ENCODE measurements around a stretch of chr10.

GRCh38 chr10:88932877-88933725 lies 19.5 kb downstream of the ACTA2 start:
- PRO-cap = no peak
- RAMPAGE, long total RNA = no peak

GRCh38 chr10:88943948-88944495 lies 8.6 kb downstream of the ACTA2 start:
- PRO-cap = no peak
- RAMPAGE, long total RNA = no peak

DNA sequence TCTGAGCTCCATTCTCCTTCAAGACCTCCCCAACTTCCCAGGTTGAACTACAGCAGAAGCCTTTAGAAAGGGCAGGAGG lies 427 bp upstream of the FAS start:
- PRO-cap = no peak
- RAMPAGE, long total RNA = no peak

GRCh38 chr10:89412457-89412804 lies 1.9 kb upstream of the IFIT5 start:
- PRO-cap = unidirectional peak, plus-strand start at chr10:89412519
- RAMPAGE, long total RNA = no peak

GRCh38 chr10:89478067-89478473 lies 57.3 kb downstream of the SLC16A12 start:
- PRO-cap = no peak
- RAMPAGE, long total RNA = no peak

GRCh38 chr10:89478474-89479166 lies 56.8 kb downstream of the SLC16A12 start:
- PRO-cap = no peak
- RAMPAGE, long total RNA = no peak

GRCh38 chr10:89494495-89495023 lies 40.8 kb downstream of the SLC16A12 start:
- PRO-cap = no peak
- RAMPAGE, long total RNA = no peak

GRCh38 chr10:89668941-89669377 lies 23.9 kb upstream of the PANK1 start:
- PRO-cap = no peak
- RAMPAGE, long total RNA = no peak

DNA sequence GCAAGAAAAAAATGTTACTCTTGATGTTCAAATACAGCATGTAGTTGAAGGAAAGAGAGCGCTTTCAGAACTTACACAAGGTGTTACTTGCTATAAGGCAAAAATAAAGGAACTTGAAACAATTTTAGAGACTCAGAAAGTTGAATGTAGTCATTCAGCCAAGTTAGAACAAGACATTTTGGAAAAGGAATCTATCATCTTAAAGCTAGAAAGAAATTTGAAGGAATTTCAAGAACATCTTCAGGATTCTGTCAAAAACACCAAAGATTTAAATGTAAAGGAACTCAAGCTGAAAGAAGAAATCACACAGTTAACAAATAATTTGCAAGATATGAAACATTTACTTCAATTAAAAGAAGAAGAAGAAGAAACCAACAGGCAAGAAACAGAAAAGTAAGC lies 36.8 kb downstream of the KIF20B start:
- PRO-cap = no peak
- RAMPAGE, long total RNA = no peak

DNA sequence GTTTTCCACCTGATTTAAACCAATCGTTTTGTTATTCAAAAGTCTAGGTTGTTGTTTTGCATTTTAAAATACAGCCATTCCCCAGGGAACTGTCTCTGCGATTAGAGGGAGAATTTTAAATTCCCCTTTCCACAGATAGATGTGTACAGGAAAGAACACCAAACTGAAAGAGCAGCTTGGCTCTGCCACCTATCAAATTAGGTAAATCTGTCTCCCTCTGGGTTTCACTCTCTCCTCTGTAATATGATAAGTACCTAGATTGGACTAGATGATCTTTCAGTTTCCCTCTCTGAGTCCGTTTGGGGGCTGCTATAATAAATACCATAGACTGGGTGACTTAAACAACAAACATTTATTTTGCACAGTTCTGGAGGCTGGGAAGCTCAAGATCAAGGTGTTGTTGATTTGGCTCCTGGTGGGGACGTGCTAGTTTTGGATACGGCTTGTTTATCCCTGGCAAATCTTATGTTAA lies 186.0 kb downstream of the KIF20B start:
- PRO-cap = no peak
- RAMPAGE, long total RNA = no peak

DNA sequence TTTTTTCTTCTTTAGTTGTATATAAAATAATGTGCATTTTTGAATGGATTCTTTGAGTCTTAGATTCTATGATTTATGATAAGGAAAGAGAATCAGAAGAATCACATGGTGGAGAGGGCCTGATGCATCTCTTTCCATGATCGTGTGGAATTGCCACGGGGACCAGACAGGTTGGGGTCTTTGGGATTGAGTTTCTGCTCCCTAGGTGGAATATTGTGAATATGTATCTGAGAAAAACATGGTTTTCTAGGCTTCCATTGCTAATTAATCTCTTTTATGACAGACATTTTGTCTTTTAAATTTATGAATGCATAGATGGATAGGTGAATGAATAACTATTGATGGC lies 444.1 kb downstream of the KIF20B start:
- PRO-cap = no peak
- RAMPAGE, long total RNA = no peak

GRCh38 chr10:90913681-90914253 lies 7.1 kb downstream of the ANKRD1 start:
- PRO-cap = no peak
- RAMPAGE, long total RNA = no peak

DNA sequence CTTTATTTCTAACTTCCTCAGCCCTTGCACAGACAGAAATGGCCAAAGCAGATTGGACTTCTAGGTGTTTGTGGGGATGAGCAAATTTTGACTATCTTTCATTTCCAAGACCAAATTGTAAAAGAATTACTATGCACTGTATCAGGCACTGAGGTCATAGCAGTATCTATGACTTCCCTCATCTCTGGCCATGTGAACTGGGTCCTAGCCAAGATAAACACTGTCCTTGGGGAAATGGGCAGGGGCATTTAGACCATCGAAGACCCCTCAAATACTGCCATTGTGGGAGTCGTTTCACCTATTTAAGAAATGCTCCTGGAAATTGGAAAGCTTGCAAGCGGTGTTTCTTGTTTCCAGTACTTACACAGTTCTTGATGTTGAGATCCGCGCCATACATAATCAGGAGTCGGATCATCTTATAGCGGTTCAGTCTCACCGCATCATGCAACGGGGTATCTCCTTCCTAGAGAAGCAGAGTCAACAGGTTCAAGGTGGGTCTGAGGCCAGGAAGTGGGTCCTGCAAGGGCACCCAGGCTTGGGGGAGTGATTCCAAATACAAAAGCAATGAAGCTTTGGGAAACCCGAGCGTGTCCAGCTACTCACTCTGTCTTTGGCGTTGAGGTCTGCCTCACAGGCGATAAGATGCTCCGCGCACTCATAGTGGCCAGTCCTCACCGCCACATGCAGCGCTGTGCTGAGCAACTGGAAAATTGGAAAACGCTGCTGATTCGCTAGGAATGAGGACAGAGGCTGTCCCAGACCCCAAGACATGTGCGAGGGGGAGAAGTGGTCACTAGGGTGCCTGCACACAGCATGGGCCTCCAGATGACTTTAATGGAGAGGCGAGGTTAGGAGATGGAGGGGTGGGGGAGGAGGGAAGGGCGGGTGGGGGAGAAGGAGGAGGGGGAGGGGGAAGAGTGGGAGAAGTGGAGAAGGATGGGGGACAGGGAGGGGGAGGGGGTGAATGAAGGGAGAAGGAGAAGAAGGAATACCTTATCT lies 5.4 kb downstream of the ANKRD1 start:
- PRO-cap = no peak
- RAMPAGE, long total RNA = no peak

DNA sequence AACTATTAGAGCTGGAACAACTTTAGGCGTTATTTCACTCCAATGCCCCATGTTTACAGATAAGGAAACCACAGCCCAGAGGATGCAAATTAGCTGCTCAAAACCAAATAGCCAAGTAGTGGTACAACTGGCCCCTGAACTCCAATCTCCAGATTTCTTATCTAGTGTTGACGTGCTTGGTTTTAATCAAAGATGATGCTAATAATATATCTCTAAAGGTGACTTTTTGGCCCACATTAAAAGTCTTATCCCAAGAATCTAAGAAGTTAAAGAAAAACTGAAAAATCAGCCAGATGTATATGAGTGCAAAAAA lies 2.6 kb downstream of the ANKRD1 start:
- PRO-cap = no peak
- RAMPAGE, long total RNA = no peak

DNA sequence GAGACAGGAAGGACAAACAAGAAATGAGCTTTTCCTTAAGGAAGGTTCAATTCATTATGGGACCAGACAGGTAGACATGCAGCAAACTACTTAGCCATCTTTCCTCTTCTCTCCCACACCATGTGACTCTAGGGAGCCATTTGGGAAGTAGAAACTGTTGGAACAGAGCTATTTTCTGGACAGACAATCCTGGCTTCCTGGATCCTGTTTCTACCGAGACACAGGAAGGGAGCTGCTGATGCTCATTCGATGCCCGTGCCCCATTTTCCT lies 46.0 kb upstream of the ANKRD1 start:
- PRO-cap = no peak
- RAMPAGE, long total RNA = no peak

DNA sequence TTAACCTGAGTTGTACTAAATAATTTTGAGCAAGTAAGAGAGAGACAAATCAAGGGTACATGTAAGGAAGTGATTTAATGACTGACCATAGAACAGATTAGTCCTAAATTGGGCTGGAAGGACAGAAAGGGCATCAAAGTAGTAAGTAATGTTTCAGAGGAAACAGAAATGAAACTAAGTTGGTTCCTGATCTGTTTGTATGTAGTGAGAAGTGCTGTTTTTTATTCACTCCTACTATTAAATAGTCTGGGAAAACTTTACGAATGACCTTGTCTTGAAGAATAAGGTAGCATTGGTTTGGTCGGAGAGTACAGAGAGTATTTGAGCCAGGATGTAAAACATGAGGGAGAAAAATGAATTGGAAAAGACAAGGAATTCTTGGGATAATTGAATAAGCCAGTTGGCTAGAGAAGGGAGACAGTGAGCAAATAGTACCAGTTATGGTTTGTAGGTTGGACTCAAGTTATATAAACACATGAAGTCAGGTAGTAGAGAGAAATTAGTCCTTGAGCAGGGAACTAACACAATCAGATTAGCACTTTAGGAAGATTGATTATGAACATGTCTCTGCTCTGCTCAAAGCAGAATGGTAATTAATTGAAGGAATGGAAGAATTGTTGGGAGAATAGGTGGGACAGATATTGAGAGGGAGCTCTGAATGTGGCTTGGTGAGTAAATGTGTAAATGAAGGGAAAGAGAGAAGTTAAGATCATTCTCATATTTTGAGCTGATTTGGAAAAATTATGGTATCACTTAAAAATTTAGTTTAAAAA lies 25.7 kb downstream of the PCGF5 start:
- PRO-cap = no peak
- RAMPAGE, long total RNA = no peak

- PRO-cap = no peak
- RAMPAGE, long total RNA = no peak
Measured at GRCh38 chr10:91341016-91341457, 69.1 kb upstream of the HECTD2 start.

GRCh38 chr10:91551849-91552210 lies 81.0 kb downstream of the PPP1R3C start:
- PRO-cap = unidirectional peak, plus-strand start at chr10:91552122
- RAMPAGE, long total RNA = no peak

DNA sequence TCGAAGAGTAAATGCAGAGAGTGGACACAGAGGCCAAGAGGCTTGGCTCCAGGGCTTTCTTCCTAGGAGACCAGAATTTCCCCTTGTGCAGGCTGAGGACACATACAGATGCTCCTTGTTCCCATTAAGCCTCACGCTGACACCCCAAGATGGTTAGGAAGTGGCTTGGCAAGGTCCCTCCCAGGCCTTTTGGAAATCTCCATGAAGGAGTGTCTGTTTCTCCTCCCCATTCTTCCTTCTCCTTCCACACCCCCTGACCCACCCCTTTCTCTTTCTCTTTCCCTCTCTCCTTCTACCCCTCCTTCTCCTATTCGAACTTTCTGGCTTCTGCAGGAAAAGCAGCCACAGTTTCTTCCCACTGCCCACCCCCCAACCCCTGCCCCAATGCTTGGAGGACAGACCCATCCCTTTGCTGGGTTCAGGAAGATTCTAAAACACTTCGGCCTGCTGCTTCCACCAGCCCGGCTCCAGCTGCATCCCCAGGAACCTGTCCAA lies 80.6 kb downstream of the PPP1R3C start:
- PRO-cap = no peak
- RAMPAGE, long total RNA = no peak

DNA sequence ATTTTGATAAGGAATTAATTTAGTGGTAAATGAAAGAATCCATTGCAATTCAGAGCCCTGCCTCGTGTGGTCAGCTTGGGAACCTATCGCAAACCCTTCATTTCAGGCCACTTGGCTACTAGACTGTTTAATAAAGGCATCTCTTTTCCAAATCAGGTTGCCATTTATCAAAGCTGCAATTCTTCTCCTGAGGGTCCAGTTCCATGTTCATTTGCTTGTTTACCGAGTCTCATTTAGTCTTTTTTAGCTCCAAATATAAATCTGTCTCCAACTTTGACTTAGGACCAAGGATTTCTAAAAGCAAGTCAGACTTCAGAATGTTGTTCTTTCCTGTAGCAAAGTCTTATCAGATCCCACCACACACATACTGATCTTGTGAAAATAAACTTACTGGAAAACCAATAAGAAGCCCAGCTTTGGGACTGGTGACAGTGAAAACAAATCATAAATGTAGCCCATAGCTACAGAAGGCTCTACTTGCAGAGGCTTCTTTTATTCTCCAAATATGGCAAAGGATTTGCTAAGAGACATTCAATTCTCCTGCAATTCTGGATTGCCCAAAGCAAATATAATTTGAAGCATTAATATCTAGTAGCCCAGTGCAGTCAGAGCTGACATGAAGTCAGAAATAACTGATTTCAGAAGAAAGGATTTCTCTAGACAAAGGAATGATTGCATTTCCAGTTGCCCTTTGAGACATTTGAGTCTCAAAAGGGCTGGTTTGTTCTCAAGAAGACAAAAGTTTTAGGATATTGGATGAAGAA lies 28.1 kb downstream of the PPP1R3C start:
- PRO-cap = no peak
- RAMPAGE, long total RNA = no peak

All from GM23338 (cell line).